Parietal lobe (tissue), 2 donors: Measurements from ENCODE around the gene RASA3.

GRCh38 chr13:113820282-113821435, 43.2 kb downstream of the GAS6 start:
- RAMPAGE, long total RNA = no peak

DNA sequence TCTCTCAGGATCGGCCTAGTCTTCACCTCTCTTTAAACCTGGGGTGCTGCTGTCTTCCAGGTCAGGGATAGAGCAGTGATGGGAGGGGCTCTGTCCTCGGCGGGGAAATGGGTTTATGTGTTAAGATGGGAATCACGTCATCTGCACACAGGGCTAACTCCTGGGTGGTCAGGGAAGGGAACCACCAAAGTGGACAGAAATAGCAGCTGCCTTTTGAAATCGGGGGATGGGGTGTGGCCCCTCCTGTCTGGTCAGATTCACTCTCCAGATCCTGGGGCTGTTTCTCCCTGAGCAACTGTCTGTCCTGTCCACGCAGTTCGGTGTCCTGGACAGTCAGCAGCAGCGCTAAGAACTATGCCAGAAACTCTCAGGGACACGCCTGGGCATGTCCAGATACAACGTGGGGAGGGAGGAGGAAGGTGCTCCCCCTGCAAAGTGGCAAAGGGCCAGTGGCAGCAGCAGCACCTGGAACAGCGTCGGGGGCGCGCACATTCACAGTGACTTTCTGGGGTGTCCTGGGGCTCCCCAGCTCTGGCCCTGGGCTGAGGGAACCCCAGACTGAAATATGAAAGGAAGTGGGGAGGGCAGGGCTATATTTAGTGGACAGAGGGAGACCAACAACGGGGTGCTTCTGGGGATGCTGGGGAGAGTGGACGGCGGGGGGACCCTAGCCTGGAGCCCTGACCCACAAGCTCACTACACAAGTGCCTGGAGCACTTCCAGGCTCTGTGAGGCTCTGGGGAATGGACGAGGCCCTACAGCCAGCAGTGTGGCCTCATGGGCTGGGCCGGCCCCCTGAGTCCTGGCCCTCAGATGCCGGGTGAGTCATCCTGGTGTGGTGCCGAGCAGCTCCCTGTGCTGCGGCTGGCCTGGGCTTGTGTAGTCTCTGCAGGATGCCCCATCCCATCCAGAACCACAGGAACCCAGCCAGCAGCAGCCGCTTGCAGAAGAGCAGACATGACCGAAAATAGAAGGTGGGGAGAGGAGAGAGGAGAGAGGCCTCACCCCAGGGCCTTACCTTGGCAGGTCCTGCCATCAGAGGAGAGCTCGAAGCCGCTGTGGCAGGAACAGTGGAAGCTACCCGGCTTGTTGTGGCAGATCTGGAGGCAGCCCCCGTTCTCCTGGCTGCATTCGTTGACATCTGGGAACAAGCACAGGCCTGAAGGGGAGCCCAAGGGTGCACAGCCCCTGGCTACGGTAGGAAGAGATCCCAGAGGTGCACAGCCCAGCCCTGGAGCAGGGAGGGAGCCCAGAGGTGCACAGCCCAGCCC, 26.4 kb downstream of the GAS6 start:
- RAMPAGE, long total RNA = no peak

- RAMPAGE, long total RNA = no peak
Observed at GRCh38 chr13:113862062-113862774, 1.7 kb downstream of the GAS6 start.

GRCh38 chr13:113863816-113863921, 207 bp downstream of the GAS6 start:
- RAMPAGE, long total RNA = no peak

- RAMPAGE, long total RNA = no peak
Observed at GRCh38 chr13:114015987-114016544, 42.2 kb upstream of the C13orf46 start.

- RAMPAGE, long total RNA = no peak
Observed at GRCh38 chr13:114063974-114064728, 68.3 kb downstream of the RASA3 start.

- RAMPAGE, long total RNA = no peak
Observed at GRCh38 chr13:114099043-114099627, 33.3 kb downstream of the RASA3 start.

GRCh38 chr13:114107182-114108008, 25.0 kb downstream of the RASA3 start:
- RAMPAGE, long total RNA = no peak

DNA sequence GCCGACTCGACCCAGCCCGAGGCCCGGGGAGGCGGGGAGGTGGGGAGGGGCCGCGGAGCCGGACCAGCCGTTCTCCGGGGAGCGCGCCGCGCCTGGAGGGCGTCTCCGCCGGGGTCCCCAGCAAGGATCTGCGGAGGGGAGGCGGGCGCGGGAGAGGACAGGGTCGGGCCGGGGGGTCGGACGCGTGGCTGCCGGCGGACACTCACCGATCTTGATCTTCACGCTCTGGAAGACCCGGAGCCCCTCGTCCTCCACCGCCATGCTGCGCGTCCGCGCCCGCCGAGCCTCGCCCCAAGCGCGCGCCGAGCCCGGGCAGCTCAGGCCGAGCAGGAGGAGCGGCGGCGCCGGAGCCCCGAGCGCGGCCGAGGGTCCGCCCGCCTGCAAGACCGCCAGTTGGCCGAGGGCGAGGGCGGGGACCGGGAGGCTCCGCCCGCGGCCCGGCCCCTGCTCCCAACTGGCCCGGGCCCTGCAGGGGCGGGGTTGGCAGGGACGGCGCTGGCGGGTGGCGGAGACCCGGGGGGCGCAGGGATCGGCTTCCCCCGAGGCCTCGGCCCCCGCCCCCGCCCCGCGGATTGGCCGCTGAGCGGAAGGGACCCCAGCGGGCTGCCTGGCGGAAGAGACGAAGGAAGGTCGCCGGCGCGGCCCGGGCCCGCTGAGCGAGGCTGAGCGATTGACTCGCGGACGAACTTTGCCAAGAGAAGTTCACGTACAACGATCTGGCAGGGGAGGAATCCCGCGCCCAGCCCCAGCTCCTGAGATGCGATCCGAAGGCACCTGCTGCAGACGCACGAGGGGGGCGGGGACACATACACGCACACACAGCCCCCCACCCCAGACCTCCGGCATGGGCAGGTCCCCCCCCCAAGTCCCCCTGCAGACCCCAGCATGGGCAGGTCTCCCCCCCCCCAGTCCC, at the start of gene RASA3:
Gene RASA3, minus strand, starts transcription at position 395 of the 913 bp plus-strand sequence.
- RAMPAGE, long total RNA = no peak

GRCh38 chr13:114142350-114143566, 10.3 kb upstream of the RASA3 start:
- RAMPAGE, long total RNA = no peak

DNA sequence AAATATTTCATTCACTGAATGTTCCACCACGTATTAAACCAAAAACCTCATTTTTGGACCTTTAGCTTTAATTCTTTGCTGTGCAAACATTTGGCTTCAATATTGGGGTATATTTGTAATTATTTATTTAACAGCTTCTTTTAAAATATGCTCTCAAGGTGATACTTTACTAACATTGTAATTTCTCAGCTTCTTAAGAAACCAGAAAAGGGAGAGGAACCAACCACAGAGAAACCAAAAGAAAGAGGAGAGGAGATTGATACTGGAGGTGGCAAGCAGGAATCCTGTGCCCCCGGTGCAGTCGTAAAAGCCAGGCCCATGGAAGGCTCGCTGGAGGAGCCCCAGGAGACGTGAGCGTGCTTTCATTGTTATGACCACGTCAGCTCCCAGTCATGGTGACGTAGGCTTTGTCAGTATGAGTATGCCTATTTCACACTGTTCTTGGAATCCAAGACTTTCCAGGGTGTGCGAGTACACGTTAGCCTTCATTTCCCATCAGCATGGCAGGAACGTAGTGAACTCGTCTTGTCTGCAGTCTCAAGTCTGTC, 15.6 kb upstream of the CHAMP1 start:
- RAMPAGE, long total RNA = no peak